SK-N-MC (cell line): ENCODE data around the gene CAPS.

DNA sequence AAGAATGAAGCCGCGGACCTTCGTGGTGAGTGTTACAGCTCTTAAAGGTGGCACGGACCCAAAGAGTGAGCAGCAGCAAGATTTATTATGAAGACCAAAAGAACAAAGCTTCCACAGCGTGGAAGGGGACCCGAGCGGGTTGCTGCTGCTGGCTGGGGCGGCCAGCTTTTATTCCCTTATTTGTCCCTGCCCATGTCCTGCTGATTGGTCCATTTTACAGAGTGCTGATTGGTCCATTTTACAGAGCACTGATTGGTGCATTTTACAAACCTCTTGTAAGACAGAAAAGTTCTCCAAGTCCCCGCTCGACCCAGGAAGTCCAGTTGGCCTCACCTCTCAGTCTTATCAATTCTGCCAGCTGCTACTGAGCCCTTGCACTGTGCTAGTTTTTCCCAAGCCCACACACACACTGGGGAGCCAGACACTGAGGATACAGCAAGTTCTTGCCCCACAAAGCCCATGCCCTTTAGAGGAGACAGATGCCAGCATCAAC, 175.1 kb downstream of the PTPRS start:
- RRBS = no CpG with 5 or more reads among the region's 10 CpGs

GRCh38 chr19:5188023-5188249, 152.7 kb downstream of the PTPRS start:
- RRBS = no CpG with 5 or more reads among the region's 5 CpGs

GRCh38 chr19:5273232-5273646, 67.4 kb downstream of the PTPRS start:
- RRBS = no CpG with 5 or more reads among the region's 11 CpGs

DNA sequence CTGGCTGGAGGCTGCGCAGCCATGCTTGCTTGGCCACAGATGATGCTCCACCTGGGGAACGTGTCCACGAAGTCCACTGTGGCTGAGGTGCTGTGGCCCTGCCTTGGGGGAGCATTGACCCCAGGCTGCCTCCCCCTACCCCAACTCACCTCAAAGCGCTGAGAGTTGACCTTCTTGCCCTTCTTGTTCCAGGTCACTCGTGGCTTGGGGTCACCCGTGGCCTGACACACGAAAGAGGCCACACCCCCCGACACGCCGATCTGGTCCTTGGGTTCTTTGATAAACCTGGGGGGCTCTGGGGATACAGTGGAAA, 66.6 kb downstream of the PTPRS start:
- RRBS = no CpG with 5 or more reads among the region's 10 CpGs

DNA sequence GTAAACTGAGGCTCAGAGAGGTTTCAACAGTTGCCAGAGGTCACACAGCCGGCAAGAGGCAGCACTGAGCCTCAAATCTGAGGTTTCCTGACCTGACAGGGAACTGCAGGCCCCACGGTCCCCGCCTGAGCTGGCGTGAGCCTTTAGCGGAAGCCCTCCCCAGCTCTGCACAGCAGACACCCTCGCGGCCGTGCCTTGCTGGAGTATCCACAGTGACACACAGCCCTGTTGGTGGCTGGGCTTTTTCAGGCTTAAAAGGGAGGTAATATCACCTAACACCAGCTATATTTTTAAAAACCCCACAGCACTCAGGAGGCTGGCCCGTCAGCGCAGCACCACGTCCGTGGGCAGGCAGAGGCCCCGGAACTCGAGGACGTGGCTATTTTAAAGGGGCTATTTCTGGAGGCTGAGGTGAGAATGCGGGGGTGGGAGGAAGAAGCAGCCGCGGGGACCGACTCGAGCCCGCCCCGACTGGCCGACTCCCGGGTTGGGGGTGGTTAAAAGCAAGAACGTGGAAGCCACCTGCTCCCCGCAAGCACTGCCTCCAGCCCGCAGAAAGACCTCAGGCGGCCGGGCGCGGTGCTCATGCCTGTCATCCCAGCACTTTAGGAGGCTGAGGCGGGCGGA, 18.5 kb downstream of the PTPRS start:
- RRBS = 70% methylated on average over 5 of the region's 33 CpGs

GRCh38 chr19:5546353-5546837, 76.2 kb downstream of the SAFB2 start:
- RRBS = no CpG with 5 or more reads among the region's 8 CpGs

GRCh38 chr19:5628171-5628450, 5.2 kb downstream of the SAFB start:
- RRBS = no CpG with 5 or more reads among the region's 7 CpGs

GRCh38 chr19:5691195-5691970, 1.3 kb downstream of the RPL36 start:
- RRBS = 29% methylated on average over 8 of the region's 48 CpGs

DNA sequence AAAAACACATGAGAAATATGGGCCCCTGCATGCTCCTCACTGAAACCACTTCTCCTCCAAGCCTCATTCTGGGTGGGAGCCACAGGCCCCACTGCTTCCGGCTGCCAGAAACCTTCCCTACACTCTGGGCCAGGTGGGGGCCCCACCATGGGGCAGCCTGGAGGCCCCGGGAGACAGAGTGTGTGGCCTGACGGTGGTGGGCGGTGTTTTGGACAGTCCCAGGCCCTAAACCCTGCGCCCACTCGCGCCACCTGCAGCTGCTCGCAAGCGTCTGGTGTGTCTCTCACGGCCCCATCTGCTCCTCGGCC, 5.5 kb downstream of the RPL36 start:
- RRBS = 61% methylated on average over 2 of the region's 11 CpGs

GRCh38 chr19:5718364-5718988, 1.5 kb downstream of the LONP1 start:
- RRBS = no CpG with 5 or more reads among the region's 9 CpGs

DNA sequence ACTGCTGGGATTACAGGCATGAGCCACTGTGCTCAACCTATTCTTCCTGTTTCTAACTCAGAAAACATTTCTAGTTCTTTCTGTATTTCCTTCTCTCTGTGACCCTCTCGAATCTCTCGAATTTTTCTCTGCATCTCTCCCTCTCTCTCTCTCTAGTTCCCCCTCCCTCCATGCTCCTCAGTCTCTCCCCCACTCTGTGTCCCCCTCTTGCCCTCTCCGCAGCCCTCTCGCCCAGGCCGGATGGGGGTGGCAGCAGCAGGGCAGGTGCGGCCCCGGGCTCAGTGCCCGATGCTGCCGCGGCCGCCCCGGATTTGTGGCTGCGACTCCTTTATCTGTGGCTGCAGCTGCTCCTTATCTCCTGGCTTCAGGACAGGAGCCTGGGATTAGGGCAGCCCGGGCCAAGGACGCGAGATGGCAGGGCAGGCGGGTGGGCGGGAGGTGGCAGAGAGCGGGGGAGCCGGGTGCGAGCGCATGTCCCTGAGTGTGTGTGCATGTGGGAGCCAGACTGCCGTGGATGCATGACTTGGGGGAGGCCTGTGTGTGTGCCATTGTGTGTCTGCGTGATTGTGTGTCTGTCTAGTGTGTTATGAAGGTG, 5.7 kb upstream of the NRTN start:
- RRBS = 91% methylated on average over 12 of the region's 24 CpGs

- RRBS = 88% methylated on average over 3 of the region's 15 CpGs
Measured at GRCh38 chr19:5800531-5801269, 4.2 kb upstream of the NRTN start.

DNA sequence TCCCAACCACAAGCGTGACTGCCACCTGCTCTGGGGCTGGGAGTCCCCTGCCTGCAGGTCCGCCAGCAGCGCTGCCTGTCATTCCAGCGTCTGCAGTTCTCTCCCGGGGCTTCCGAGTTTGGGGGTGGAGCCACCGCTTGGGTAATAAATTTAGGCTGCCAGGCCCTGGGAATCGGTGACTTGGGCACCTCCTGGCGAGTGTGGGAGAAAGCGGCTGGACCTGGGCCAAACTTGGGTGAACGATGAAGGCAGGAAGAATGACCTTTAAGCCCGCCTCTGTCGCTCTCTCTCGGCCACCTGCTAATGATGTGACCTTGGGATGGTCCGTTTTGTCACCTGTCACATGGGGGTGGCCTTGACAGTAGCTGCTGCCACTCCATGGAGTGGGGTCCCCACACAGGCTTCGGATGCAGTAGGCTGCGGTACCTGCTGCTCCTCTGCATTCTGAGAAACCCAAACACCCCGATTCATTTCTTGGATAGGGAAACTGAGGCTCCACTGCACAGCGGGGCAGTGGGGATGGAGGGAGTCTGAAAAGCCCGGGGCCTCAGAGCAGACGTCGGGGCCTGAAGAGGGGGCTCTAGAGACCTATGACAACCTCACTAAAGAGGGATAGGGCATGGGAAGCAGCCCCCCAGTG, 12.7 kb downstream of the FUT6 start:
- RRBS = no CpG with 5 or more reads among the region's 22 CpGs

DNA sequence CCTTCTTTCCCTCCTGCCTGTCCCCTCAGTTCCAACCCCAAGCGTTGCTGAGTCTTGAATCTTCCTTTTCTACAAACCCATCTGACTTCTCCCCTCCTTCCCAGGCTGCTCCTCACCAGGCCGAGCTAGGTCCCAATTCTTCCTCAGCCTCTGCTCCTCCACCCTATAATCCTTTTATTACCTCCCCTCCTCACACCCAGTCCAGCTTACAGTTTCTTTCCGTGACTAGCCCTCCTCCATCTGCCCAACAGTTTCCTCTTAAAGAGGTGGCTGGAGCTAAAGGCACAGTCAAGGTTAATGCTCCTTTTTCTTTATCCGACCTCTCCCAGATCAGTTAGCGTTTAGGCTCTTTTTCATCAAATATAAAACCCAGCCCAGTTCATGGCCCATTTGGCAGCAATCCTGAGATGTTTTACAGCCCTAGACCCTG, 9.1 kb upstream of the FUT6 start:
- RRBS = no CpG with 5 or more reads among the region's 5 CpGs

- RRBS = no CpG with 5 or more reads among the region's 11 CpGs
Measured at GRCh38 chr19:5913685-5914350, at the start of gene CAPS. Gene CAPS (plus strand): TSS chr19:5914254.

DNA sequence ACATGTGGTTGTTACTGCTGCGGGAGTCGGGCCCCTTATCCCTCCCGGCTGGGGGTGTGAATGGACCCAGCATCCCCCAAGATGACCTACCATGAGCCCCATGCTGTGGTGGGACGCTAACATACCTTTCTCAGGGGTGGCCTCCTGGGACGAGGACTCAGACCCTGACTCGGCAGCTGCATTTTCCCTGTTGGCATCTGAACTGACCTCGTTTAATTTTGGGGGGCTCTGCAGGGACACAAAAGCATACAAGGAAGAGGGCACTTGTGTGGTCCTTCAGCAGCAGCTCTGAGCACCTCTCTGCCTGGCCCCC, 9.6 kb downstream of the CAPS start:
- RRBS = no CpG with 5 or more reads among the region's 7 CpGs

DNA sequence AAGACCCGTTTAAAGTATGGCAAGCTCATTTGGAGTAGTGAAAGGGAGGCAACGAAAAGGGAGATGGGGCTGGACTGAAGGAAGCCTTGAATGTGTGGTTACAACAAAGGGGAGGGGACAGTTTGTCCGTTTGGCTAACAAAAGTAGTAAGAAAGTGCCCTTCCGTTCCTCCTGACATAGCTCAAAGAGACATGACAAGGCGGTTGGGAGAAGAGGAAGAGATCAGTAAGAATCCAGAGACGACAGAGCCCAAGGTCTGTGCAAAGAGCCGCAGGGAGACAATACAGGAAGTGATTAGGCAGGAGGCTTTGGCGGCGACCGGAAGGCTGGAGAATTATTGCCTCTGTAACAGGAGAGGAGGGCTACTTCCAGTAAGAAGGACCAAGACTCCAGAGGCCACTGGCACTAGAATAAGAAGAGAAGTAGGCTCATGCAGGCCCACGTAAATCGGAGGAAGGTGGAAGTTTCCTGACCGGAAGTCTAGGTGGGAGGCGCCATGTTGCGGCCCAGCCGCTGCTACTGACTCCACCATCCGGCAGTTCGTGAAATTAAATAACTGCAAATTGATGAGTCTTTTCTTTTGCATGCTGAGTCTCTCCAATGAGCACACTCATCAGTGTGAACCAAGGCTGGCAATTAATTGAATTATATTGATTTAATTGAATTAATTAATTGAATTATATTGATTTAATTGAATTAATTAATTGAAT, 10.0 kb downstream of the RFX2 start:
- RRBS = 61% methylated on average over 5 of the region's 18 CpGs

- RRBS = no CpG with 5 or more reads among the region's 5 CpGs
Measured at GRCh38 chr19:6103148-6103780, 7.0 kb downstream of the RFX2 start.

DNA sequence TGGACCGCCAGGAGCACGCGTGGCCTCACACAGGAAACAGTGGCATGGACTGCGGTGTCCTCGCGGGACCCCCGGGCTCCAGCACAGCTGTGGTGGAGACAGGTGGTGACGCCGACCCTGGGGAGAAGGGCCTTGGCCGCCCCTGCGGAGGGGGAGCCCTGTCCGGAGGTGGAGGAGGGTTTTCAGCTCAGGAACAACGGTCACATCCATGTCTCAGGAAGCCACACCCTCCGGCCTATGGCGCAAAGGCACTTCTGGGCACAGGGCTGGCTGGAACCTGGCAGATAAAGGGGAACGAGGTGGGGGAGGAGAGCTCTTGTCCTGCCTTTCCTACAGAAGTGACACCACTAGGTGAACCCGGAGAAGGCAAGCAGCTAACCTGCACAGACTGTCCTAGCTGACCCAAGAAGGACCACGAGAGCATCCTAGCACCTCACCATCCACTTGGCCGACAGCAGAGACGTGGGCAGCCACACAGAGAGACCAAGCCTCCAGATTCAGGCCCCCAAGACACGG, 45.6 kb downstream of the MLLT1 start:
- RRBS = 91% methylated on average over 6 of the region's 21 CpGs

DNA sequence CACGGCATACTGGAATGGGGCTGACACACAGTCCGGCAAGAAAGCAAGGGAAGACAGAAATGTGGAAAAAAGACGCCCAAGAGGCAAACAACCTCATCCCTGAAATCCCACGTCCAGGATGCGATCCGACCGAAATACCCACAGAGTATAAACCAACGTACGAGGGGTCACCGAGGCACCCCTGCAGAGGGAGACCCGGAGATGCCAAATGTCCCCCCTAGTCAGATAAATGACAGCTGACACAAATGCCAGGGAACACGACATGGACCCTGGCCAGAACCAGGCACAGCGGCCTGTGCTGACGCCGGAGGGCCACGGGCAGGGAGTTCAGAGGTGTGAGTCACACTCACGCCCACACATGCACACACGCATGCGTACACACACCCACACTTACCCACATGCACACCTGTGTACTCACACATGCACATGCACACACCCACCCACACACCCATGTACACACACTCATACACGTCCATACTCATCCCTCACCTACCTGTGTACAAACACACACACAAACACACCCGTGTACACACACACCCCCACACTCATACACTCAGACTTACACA, 40.5 kb downstream of the MLLT1 start:
- RRBS = 77% methylated on average over 6 of the region's 21 CpGs